Peripheral blood mononuclear cell (primary cell): ENCODE measurements around the genes IL17RA and RIMBP3.

GRCh38 chr22:17084247-17085385 is at the start of gene IL17RA:
TSS of gene IL17RA (plus strand) at chr22:17085000.
- PRO-cap, 8 experiments = peak in 8 of 8 experiments; most common plus-strand start chr22:17085043 (in 8); most common minus-strand start chr22:17084826 (in 8)

DNA sequence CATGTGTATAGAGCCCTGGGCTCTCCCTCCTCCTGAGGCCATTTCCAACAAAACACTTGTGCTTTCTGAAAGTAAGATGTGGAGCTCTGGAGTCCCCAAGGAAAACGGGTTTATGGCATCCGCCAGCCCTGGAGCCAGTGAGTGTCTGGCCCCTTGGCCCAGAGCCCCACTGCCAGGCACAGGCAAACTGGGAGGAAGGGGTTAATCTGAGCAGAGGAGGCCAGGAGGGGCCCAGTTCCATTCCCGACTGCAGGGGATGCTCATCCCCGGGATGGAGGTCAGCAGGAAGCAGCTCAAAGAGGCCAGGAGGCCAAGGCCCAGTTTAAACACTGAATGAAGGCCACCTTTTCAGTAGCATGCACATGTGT is 39.3 kb upstream of the ADA2 start:
- PRO-cap, 8 experiments = no peak in any of the 8 experiments

GRCh38 chr22:17267903-17268606 is 48.8 kb upstream of the ADA2 start:
- PRO-cap, 8 experiments = no peak in any of the 8 experiments

GRCh38 chr22:17483862-17484512 is 79.3 kb upstream of the SLC25A18 start:
- PRO-cap, 8 experiments = no peak in any of the 8 experiments

DNA sequence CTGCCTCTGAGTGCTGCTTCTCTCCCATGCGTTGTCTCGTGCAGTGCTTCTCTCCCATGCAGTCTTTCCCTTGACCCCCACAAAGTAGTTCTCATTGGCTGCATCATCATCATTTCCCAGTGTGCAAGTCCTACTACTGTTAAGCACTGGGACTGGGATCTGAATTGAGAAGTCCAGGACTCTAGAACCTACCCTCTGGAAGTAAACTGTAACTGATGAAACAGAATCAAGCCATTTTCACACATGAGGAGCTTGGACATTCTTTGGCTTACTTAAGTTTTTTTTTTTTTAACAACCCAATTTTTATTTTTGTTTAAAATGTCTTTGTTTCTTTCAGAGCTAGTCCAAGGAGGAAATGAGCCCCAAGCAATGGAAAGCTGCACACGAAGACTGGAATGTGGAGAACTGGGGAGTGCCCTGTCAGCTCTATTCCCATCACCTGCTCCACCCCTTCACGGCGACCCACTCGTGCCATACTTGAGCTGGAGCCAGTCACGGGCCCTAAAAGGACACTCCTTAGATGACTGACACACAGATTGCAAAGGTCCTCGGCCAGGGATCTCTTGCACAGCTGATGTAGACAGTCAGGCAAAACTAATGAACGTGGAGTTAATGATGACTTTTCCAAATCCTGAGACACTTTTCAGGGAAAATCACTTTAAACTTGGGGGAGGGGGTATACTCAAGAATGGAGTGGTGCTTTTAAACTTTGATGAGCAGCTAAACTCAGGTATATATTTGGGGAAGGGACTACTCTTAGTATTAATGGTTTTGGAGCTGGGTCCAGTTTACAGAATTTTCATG is 10.6 kb upstream of the SLC25A18 start:
- PRO-cap, 8 experiments = no peak in any of the 8 experiments

DNA sequence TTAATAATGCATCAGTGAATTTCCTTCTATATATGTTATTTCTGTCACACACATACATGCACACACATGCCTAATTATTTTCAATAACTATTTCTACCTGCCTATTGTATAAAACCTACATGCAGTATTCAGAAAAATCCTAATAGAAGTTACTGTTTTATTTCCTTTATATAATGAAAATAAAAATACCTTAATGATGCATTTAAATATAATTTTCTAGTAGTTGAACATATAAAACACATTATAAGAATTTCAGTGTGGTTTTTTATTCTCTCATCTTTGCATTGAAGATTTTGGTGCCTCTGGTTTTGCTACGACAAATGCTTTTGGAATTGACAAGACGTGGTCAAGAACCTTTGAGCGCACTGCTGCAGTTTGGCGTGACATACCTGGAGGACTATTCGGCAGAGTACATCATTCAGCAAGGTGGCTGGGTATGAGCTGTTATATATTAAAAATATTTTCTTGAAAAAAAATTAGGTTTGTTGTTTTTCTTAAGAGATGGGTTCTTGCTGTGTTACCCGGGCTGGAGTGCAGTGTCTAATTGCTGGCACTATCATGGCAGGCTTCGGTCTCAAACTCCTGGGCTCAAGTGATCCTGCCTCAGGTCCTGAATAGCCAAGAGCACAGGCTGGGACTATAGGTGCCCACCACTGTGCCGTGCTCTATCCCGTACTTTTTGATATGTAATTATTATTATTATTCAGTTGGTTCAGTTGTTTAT is 63.6 kb downstream of the BCL2L13 start:
- PRO-cap, 8 experiments = no peak in any of the 8 experiments

- PRO-cap, 8 experiments = no peak in any of the 8 experiments
These were observed 41.6 kb downstream of the BID start for GRCh38 chr22:17732374-17733293.

GRCh38 chr22:17733294-17734261 is 40.7 kb downstream of the BID start:
- PRO-cap, 8 experiments = no peak in any of the 8 experiments

DNA sequence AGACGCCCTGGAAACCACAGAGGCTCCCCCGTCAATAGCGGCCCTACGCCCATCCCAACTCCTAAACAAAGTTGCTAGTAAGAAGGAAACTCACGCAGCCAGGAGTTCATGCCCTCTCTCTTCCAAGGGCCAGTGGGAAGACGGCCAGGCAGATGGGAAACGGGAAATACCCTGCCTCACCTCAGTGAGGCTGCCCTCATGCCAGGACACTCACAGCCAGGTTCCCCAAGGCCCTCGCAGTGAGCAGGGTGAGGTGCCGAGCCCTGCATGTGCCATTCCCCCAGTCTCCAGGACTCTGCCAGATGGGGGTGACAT is 20.7 kb downstream of the BID start:
- PRO-cap, 8 experiments = peak in 1 of 8 experiments; most common minus-strand start position 162 of the sequence (in 1)

GRCh38 chr22:17966200-17966904 is 58.0 kb downstream of the MICAL3 start:
- PRO-cap, 8 experiments = no peak in any of the 8 experiments

GRCh38 chr22:17992126-17992819 is 32.1 kb downstream of the MICAL3 start:
- PRO-cap, 8 experiments = no peak in any of the 8 experiments

GRCh38 chr22:17996528-17996974 is 27.8 kb downstream of the MICAL3 start:
- PRO-cap, 8 experiments = peak in 8 of 8 experiments; most common minus-strand start chr22:17996680 (in 7)

DNA sequence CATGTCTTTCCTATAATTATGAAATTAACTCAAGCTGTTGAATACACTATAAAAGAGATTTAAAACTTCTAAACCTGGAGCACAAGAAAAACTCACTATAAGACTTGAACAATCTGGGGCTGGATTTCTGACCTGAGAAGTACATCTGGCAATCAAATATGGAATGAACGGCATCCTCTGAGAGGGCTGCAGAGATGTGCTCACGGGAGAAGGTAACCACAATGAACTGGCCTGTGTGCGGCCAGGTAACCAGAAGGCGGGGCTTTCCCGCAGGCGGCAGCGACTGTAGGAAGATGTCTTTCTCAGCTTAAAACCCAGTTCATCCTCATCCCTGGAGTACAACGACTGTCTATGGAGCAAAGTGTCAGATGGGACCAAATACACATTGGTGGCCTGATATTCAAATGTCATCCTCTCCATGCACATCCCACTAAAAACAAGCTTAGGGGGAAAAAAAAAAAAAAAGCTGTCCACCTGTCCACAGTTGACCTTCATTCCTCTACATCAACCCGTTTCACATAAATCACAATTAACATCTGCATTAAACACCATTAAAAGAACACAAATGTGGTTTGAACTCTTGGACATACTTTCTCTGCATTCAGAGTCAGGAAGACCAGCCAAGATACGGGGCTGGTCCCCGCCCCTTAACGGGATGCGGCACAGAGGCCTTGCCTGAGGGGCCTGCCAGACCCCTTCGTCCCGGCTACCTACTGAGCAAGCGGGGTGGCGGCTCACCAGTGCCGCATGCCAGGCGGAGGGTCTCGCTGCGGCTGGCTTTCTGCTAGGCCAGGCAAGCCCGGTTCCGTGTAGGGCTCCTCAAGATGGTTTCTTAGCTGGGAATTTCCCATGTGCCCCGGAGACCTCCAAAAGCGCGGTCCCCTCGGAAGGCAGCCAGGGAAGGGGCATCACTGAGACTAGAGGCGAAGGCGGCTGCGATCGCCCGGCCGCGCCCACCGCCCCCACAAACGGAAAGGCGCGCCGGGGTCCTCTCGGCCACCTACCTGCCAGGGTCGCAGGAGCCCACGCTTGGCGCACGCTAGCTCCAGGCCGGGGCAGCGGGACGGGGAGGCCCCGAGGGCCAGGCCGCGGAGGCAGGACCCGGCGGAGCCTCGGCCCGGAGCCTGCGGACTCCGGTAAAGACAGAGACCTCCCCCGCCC is 24.2 kb downstream of the MICAL3 start:
- PRO-cap, 8 experiments = peak in 4 of 8 experiments; most common plus-strand start position 911 of the sequence (in 3); most common minus-strand start position 783 of the sequence (in 3)

DNA sequence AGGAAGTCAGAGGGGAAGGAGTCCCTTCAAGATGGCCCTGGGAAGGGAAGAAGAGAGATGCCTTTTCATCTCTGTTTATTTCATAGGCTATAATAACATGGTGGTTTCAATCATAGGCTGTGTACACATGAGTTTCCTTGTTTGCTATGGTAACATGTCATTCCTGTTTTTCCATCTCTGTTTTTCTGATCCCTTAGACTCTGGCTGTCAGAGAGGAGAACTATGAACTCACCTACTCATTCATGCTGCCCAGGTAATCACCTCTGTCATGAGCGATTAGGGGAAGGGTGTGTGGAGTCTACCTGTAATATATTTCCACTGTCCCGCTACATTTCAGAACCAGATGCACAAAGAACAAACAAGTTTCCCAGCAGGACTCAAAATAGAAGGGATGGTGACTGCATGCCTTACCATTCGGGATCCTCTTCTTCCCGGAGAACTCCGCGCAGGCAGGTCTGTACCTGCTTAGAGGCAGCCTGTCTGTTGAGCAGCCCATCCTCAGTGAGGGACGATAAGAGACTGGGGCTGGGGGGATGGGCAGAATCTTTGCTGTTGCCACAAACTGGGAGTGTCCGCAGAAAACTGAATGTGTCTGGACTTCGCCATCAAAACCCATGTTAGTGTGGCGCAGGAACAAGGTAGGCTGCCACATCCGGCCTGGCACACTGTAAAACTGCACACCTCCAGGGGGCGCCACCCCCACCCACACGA is 7.1 kb upstream of the PEX26 start:
- PRO-cap, 8 experiments = no peak in any of the 8 experiments

- PRO-cap, 8 experiments = no peak in any of the 8 experiments
These were observed 11.7 kb upstream of the TUBA8 start for GRCh38 chr22:18098807-18099399.

- PRO-cap, 8 experiments = no peak in any of the 8 experiments
These were observed 6.0 kb upstream of the TUBA8 start for GRCh38 chr22:18104575-18105017.

DNA sequence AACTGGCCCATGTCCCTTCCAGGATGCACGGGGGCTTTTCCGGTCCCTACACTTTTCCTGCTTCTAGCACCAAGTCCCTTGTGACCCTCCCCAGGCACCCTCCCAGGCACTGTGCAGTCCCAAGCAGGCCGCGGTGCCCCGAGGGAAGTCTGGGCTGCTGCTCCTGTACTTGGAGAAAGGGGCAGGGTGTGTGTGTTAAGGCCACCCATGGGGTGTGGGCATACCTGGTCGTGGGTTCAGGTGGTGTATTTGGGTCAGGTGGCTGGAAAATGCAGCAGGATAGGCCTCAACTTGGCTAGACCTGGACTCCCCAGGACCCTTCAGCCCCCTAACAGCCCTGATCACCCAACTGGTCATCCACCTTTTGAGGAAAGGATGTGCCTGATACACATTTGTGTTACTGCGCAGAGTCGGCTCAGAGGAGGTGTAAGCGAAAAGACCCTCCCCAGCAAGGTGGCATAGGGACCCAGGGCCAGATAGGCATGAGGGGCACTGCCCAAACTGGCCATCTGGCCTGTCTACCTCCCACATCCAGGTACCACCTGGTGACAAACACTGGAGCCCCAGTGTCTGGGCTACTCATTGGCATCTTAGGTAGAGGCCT is at the start of gene RIMBP3:
RIMBP3 (minus strand) TSS at position 266 of the 604 bp plus-strand sequence.
- PRO-cap, 8 experiments = no peak in any of the 8 experiments

- PRO-cap, 8 experiments = no peak in any of the 8 experiments
These were observed 11.0 kb upstream of the PRODH start for GRCh38 chr22:18946931-18947694.

GRCh38 chr22:18967463-18968192 is 31.5 kb upstream of the PRODH start:
- PRO-cap, 8 experiments = no peak in any of the 8 experiments

DNA sequence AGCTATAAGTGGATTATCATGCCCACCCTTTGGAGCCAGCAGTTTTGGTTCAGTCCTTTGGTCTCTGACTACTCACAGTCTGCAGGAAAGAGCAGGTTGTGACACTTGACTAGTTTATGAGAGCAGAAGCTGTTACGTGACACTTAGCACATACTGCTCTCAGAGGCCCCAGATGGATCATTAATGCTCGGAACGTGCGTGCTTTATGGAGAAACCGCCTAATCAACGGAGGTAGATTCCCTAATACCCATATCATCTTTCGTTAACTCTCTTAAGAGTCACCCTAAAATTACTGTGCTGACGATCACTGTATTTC is 66.3 kb upstream of the PRODH start:
- PRO-cap, 8 experiments = no peak in any of the 8 experiments